SJCRH30 (cell line): ENCODE measurements around a stretch of chr11.

GRCh38 chr11:69161299-69162251 is 5.8 kb downstream of the SMIM38 start:
- RAMPAGE, long total RNA = no peak

GRCh38 chr11:69210173-69210650 is 54.5 kb downstream of the SMIM38 start:
- RAMPAGE, long total RNA = no peak

DNA sequence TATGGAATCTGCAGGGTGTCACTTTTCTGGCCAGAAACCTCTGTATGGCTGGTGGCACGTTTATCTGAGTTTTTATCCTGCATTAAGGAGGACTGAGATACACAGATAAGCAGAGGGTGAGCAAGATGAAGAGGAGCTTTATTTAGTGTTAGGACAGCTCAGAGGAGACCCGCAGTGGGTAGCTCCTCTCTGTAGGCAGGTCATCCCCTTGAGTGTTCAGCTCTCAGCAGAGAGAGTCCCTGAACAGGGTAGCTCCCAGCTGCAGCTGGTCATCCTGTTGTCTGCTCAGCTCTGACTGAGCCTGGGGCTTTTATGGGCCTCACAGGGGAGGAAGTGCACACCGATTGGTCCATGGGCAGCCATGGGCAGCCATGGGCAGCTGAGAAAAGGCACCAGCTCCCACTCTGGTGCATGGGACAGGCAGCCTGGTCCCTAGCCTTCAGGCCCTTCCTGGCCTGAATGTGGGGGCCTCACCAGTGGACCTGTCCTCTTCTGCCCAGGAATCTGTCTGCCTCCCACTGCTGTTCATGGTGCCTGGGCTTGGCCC is 54.5 kb downstream of the MYEOV start:
- RAMPAGE, long total RNA = no peak

DNA sequence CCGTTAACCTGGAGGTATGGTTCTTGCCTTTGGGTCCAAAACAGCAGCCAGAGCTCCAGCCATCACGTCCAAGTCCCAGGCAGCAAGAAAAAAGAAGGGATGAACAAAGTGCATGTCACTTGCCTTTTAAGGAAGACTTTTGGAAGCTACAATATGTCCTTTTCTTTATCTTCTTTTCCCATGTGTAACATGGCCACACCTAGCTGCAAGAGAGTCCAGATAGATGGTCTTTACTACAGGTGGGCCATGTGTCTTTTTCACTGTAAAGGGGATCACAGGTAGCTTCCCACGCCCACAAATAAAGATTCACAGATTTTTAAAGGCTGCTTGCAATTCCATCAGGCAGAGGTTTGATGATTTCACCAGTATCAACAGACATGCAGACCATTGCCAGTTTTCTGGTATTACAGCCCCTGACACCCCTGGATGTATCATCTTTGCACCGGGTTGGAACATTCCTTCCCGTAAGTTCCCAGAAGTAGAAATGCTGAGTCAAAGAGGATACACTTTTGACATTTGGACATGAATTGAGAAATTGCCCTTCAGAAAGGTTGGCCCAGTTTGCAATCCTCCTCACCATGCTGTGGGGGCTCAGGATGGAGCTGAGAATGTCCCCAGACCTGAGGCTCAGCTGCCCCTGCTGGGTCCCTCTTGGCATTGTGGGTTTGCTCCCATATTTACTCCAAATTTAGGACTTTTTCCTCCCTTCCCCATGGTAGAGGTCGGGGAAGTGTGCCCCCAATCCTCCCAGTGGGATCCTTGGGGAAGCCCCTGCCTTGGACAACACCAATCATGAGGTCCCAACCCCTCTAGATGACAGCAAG is 66.1 kb downstream of the MYEOV start:
- RAMPAGE, long total RNA = no peak

DNA sequence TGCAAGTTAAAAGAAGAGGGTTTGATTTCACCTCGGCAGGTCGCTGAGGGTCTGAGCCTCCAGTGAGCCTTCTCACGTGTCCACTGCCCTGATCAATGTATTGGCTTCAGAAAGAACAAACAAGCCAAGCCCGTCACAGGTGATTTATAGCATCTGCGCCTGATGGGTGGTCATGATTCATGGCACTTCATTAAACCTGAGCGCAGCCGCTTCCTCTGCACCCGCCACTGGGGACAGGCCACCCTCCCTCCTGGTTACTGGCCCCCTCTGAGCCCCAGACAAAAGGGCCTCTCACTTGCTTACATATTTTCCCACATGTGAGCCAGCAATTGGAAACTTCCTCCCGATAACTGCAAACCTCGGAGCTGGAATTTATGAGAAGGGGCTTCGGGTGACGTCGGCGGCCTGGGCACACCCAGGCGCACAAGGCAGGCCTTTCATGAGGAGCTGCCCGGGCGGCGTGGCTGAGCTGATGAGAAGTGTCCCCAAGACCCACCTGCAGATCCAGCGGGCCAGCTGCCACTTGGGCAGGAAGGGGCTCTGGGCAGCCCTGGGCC is 123.3 kb downstream of the MYEOV start:
- RAMPAGE, long total RNA = no peak

- RAMPAGE, long total RNA = no peak
These were observed 149.1 kb downstream of the MYEOV start for GRCh38 chr11:69442735-69443709.

DNA sequence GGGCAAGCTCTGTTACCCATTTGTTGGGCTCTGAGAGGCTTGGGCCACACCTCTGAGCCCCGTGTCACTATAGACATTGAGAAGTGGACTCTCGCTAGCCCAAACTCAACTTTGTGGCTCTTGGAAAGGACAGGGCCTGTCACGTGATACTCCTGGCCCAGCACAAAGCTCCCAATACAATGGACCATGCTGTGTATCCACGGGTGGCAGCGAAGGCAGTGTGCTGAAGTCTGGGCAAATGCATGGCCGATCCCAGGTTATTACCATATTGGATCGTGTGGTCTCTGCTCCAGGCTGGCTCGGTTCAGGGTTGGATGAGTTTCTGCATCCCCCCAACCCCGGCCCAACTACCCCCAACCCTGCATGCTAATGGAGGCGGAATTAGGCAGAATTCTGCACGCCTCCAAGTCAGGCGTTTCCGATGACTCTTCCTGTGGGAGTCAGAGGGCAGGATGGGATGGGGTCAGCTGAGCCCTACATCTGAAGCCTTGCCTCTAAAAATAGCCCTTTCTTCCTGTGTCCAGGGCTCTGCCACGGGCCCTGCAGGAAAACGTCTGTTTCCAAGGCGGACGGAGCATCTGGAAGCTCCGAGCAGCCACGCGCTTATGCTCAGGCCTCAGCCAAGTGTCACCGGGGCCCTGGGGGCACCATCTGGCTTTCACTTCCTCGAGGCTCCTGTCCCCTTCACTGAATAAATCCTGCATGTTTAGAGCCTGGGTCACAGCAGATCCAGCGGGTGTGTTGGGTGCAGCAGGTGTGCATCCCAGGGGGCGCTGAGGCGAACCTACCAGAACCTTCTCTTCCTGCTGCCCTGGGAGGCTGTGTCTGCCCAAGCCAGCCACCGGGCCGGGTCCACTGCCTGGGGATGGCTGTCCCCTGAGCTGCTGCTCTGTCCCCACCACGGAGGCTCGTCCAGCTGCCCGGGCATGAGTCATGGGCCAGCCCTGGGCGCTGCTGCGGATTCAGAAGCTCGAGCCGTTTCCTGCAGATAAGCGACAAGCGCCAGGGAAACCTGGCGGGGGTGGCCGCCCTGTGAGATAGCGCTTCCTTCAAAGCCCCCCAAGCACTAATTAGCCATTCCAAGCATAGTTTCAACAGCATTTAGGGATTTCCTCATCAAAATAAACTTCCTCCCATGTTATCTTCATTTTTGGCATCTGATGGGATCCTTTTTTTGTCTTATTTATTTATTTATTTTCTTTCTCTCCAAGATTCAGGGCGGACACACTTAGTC is 155.4 kb downstream of the MYEOV start:
- RAMPAGE, long total RNA = no peak

GRCh38 chr11:69652183-69653453 is 11.7 kb downstream of the CCND1 start:
- RAMPAGE, long total RNA = no peak

- RAMPAGE, long total RNA = no peak
These were observed 4.4 kb downstream of the FGF19 start for GRCh38 chr11:69699360-69699863.

- RAMPAGE, long total RNA = no peak
These were observed 3.2 kb upstream of the FGF19 start for GRCh38 chr11:69707031-69707493.

- RAMPAGE, long total RNA = no peak
These were observed 237 bp upstream of the FGF3 start for GRCh38 chr11:69819469-69819837.

GRCh38 chr11:69867774-69868188 is 48.6 kb upstream of the FGF3 start:
- RAMPAGE, long total RNA = no peak

- RAMPAGE, long total RNA = no peak
These were observed 73.6 kb upstream of the FGF3 start for GRCh38 chr11:69892466-69893514.

- RAMPAGE, long total RNA = no peak
These were observed 124.3 kb upstream of the FGF3 start for GRCh38 chr11:69943523-69943965.

DNA sequence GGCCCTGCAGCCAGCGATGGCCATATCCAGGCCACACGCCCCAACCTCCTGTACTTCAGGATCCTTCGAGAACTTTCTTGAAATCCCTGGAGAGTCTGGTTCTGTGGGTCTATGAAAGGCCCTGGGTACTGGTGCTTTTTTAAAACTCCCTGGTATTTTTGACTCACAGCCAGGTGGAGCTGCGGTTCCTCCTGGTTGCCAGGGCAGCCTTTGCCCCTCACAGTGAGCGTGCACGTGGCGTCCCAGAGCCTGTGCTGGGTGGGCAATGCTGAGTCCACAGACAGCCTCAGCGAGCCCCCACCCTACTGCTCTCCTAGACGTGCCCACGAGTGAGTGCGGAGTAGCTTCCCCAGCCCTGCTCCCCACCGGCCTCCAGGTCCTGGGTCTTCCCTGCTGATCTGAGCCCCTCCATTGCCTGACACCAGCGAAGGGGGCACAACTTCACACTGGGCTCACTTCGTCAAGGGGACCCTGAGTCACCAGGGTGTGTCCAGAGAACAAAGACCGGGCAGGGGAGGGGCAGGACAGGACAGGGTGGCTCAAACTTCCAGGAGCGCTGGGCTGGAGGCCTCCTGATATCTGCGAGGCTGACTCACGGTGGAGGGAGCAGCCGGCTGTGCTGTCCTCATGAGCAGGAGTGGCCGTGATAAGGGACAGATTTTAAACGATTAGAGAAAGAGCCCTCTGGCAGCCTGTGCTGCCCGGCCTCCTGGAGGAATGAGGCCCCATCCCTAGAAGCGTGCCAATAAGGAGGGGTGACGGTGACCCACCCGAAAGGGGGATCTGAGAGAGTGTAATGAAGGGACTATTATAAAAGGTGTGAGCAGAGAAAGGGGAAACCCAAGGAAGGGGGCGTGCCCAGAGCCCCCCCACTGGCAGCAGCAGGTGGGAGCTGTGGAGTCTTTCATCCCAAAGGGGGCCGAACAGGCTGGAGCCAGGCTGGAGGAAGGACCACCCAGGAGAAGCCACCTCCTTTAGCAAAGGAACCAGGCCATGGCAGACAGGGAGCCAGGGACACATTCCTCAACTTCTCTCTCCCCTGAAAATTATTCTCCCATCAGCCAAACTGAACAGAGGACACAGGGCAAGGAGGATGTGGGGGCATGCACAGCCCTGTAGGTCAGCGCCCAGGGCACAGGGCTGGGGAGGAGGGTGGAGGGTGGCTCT is 129.3 kb upstream of the FGF3 start:
- RAMPAGE, long total RNA = no peak

GRCh38 chr11:69986739-69987551 is 91.2 kb upstream of the ANO1 start:
- RAMPAGE, long total RNA = no peak

- RAMPAGE, long total RNA = no peak
These were observed 90.0 kb upstream of the ANO1 start for GRCh38 chr11:69987845-69988881.

DNA sequence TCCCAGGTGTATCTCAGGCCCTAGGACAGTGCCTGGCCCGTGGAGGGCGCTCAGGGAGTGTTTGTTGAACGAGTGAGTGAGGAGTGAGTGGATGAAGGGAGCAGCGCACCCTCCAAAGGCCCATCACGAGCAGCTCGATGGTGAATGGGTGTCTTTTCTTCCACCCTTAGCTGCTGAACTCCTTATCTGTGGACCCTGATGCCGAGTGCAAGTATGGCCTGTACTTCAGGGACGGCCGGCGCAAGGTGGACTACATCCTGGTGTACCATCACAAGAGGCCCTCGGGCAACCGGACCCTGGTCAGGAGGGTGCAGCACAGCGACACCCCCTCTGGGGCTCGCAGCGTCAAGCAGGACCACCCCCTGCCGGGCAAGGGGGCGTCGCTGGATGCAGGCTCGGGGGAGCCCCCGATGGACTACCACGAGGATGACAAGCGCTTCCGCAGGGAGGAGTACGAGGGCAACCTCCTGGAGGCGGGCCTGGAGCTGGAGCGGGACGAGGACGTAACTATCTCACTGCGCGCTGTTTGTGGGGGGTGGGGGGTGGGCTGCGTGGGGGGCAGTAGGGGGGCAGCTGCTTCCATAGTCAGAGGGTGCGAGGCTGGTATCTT is 9.6 kb downstream of the ANO1 start:
- RAMPAGE, long total RNA = no peak

GRCh38 chr11:70299225-70300040 is 28.9 kb downstream of the PPFIA1 start:
- RAMPAGE, long total RNA = no peak

- RAMPAGE, long total RNA = no peak
These were observed 2.3 kb downstream of the CTTN start for GRCh38 chr11:70400521-70401176.